Metanephros (tissue), 2 donors: ENCODE data around the genes B3GNT9 and CENPT.

GRCh38 chr16:67053893-67054592, 25.1 kb downstream of the CBFB start:
- RAMPAGE, long total RNA = no peak

GRCh38 chr16:67150254-67150778, 482 bp downstream of the B3GNT9 start:
- RAMPAGE, long total RNA = no peak

DNA sequence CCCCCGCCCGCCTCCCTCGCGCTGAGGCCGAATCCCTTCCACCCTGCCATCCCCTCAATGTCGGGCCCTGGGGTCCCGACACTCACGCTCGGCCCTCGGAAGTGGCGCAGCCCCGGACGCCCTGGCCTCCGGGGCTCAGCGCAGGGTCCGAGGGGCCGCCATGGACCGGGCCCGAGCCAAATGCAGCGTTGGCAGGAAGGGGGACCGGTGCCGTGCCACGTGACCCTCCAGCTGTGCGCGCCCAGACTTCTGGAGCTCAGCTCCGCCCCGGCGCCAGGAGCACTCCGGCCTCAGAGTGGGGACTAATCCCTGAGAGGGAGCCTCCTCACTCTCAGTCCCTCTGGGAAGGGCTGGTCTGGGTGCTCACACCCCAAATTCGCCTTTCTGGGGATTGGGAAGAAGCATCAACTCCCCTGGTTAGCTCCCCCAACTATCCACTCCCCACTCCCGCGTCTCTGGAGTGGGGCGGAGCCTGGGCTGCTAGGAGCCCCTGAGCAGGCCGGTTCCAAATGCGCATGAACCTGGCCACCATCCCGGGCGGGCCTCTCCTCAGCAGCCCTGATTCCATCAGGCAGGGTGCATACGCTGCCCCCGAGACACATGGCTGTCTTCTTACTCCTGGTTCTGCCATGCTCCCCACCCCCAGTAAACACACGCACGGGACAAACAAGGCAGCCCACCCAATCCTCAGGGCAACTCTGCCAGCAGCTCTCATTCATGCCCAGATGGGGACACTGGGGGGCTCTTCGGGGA, at the start of gene B3GNT9:
B3GNT9 (minus strand) TSS at position 220 of the 753 bp plus-strand sequence.
- RAMPAGE, long total RNA = no peak

DNA sequence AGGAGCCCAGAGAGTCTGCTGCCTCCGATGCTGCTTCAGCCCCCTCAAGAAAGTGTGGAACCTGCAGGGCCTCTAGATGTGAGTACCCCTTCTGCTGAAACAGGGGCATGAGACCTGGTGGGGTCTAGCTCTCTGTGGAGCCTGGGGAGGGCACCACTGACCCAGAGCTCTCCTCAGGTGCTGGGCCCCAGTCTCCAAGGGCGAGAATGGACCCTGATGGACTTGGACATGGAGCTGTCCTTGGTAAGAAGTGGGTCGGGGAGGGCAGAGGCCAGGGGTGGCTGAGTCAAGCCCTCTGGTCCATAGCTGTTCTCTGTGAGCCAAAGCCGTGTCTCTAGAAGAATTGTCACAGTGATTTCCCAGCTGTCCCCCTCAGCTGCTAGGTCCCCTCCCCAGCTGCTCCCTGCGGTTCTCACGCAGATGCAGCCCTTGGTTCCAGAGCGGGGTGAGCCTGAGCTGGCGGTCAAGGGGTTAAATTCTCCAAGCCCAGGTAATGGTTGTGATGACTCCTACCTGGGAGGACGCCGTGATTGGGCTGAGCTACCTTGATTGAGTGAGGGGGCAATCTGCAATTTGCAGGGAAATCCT, 4.4 kb downstream of the HSF4 start:
- RAMPAGE, long total RNA = no peak

GRCh38 chr16:67170159-67171123, 5.9 kb downstream of the HSF4 start:
- RAMPAGE, long total RNA = no peak

DNA sequence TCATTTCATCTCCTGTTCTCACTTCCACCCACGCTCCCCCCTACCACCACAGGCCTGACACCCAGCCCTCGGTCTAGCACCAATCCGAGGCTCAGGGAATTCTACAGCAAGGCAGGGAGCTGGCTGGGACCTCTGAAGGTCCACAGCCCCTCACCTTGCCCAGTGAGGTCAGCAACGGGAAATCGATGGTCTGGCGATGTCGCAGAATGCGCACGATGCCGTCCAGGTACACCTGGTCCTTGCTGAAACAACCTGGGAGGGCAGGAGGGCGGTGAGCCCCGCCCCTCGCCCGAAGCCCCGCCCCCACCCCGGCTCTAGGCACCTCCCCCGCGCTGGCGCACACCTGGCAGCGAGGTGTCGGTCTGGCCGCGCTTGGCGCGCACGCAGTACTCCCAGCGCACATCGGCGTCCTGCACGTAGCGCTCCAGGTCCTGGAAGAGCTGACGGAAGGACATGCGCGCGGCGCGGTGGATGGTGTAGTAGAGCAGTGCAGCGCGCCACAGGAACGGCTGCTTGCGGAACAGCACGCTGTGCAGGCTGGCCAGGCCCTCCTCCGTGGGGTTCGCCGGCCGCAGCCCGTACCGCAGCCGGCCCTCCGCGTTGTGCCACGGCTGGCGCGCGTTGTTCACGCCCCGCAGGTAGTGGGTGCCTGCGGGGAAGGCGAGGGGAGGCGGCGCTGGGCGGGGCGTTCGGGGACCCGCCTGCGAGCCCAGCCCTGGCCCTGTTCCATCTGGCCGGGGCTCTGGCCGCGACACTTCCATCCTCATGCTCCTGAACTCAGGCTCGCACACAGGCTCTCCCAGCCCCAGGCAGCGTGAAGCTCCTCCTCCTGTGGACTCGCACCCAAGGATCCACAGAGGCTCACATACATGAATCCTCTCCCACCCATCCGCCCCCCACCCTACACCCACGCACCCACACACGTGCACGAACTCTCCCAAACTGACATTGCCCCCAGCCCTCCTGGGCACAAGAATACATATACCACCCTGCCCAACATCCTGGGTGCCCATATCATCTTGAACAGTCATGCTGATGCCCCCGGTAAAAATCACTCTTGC, 5.6 kb downstream of the MATCAP1 start:
- RAMPAGE, long total RNA = no peak

DNA sequence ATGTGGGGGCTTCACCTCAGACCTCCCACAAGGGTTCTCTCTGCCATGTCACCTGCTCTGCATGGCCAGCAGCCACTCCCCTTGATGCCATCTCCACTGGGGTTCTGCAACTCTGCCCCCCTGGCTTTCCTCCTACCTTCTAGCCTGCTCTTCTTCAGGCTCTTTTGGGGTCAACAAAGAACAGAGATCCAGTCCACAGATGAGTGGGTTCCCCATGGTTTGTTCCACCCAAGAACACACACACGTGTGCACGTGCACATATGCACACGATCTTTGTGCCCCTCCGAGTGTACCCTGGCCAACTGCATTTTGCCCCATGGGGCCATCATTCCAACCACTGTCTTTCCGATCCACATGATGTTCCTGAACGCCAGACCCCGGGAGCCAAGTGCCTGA, 10.5 kb upstream of the TMEM208 start:
- RAMPAGE, long total RNA = no peak

GRCh38 chr16:67246182-67247094, 843 bp downstream of the FHOD1 start:
- RAMPAGE, long total RNA = no peak

DNA sequence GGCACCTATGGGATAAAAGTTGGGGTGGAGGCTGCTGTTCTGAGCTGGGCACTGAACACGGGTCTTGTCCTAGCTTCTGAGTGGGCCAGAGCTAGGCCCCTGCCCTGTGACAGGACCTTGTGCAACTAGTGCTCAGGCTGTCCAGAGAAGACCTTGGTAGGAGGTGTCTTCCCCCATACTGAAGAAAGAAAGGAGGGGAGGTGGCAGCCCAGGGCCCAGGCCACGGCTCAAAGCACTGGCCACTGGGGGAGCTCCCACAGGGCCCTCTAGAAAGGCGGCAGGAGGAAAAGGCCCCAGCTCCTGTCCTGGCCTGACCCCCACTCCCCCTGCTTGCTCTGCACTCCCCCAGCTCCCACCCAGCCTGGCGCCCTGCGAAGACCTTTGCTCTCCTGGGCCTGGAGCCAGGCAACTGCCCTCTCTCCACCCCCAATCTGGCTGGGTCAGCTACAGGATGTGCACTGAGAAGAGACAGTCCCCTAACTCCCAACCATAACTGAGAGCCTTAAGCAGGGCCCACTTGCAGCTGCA, 15.1 kb downstream of the HSD11B2 start:
- RAMPAGE, long total RNA = no peak

GRCh38 chr16:67517587-67518427, 10.8 kb upstream of the RIPOR1 start:
- RAMPAGE, long total RNA = no peak

DNA sequence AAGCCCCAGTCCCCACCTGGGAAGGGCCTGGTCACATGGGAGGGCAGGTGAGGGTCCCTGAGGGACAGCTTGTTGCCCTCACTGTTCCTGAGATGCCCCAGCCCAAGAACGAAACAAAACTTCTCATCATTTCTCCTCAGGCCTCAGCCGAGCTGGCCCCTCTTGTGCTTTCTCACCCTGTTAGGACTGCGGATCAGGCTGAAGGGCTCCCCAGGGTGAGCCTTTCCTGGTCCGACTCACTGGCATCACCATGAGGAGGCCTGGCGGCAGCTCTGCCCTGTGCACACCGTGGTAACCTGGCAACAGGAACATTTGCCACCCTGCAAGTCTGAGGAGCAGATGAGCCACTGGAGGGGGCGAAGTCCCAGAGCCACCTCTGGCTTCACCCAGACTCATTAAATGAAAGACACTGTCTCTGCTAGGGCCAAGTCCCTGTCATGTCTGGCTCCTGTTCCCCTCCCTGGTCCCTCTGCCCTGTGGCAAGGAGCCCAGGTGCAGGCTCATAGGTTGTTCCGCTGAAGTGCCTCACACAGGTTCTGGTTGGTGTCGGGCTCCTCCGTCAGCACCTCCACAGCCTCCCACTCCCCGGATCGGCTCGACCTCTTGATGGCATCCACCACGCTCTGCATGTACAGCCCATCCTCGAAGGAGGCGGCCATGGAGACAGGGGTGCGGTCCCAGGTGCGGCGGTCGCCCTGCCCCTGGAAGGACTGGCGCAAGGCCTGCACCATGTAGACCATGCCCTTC, 8.2 kb downstream of the C16orf86 start:
- RAMPAGE, long total RNA = no peak

- RAMPAGE, long total RNA = no peak
Measured at GRCh38 chr16:67770285-67770886, 36.0 kb downstream of the RANBP10 start.

- RAMPAGE, long total RNA = no peak
Measured at GRCh38 chr16:67827851-67828785, 14.0 kb upstream of the THAP11 start.

GRCh38 chr16:67833732-67834082, 8.4 kb upstream of the THAP11 start:
- RAMPAGE, long total RNA = no peak

- RAMPAGE, long total RNA = no peak
Measured at GRCh38 chr16:67841574-67841803, 631 bp upstream of the THAP11 start.

- RAMPAGE, long total RNA = no peak
Measured at GRCh38 chr16:67847071-67848188, at the start of gene CENPT. TSS of gene CENPT (minus strand) at chr16:67847693.

GRCh38 chr16:67860979-67861499, 11.8 kb upstream of the EDC4 start:
- RAMPAGE, long total RNA = no peak

- RAMPAGE, long total RNA = no peak
Measured at GRCh38 chr16:67892717-67893139, 326 bp upstream of the PSKH1 start.

- RAMPAGE, long total RNA = no peak
Measured at GRCh38 chr16:67917103-67917763, 14.4 kb downstream of the CTRL start.

- RAMPAGE, long total RNA = no peak
Measured at GRCh38 chr16:67966738-67967298, 1.6 kb downstream of the SLC12A4 start.